A549 (cell line): ENCODE measurements around the genes DYNC1LI2, MATCAP1, TPPP3, RIPOR1 and CTCF.

GRCh38 chr16:66608107-66608863 lies 3.8 kb downstream of the CMTM3 start:
- PRO-cap, result no peak
CAGE:
- cytosol, long polyA plus RNA, result no peak
- long polyA plus RNA, result no peak
- nucleus, long polyA plus RNA, result no peak

GRCh38 chr16:66617807-66618200 lies 13.3 kb downstream of the CMTM3 start:
- PRO-cap, result no peak
CAGE:
- cytosol, long polyA plus RNA, result no peak
- long polyA plus RNA, result no peak
- nucleus, long polyA plus RNA, result no peak

- PRO-cap, result no peak
CAGE:
- cytosol, long polyA plus RNA, result no peak
- long polyA plus RNA, result no peak
- nucleus, long polyA plus RNA, result no peak
These were observed 13.9 kb upstream of the CMTM4 start for GRCh38 chr16:66710408-66710829.

GRCh38 chr16:66741356-66741862 lies 10.0 kb downstream of the DYNC1LI2 start:
- PRO-cap, result no peak
CAGE:
- cytosol, long polyA plus RNA, result no peak
- long polyA plus RNA, result no peak
- nucleus, long polyA plus RNA, result no peak

GRCh38 chr16:66743517-66743841 lies 7.9 kb downstream of the DYNC1LI2 start:
- PRO-cap, result no peak
CAGE:
- cytosol, long polyA plus RNA, result no peak
- long polyA plus RNA, result no peak
- nucleus, long polyA plus RNA, result no peak

- PRO-cap, result bidirectional peak, plus-strand start at chr16:66751926, minus-strand start at chr16:66751601
CAGE:
- cytosol, long polyA plus RNA, result no peak
- long polyA plus RNA, result no peak
- nucleus, long polyA plus RNA, result no peak
These were observed at the start of gene DYNC1LI2 for GRCh38 chr16:66750799-66752081. DYNC1LI2 (minus strand) TSS chr16:66751609.

GRCh38 chr16:66922971-66924115 lies 2.0 kb downstream of the RRAD start:
- PRO-cap, result no peak
CAGE:
- cytosol, long polyA plus RNA, result no peak
- long polyA plus RNA, result no peak
- nucleus, long polyA plus RNA, result no peak

- PRO-cap, result no peak
CAGE:
- cytosol, long polyA plus RNA, result no peak
- long polyA plus RNA, result no peak
- nucleus, long polyA plus RNA, result no peak
These were observed 4.4 kb downstream of the B3GNT9 start for GRCh38 chr16:67146412-67146775.

- PRO-cap, result no peak
CAGE:
- cytosol, long polyA plus RNA, result no peak
- long polyA plus RNA, result no peak
- nucleus, long polyA plus RNA, result no peak
These were observed 857 bp downstream of the B3GNT9 start for GRCh38 chr16:67150028-67150253.

DNA sequence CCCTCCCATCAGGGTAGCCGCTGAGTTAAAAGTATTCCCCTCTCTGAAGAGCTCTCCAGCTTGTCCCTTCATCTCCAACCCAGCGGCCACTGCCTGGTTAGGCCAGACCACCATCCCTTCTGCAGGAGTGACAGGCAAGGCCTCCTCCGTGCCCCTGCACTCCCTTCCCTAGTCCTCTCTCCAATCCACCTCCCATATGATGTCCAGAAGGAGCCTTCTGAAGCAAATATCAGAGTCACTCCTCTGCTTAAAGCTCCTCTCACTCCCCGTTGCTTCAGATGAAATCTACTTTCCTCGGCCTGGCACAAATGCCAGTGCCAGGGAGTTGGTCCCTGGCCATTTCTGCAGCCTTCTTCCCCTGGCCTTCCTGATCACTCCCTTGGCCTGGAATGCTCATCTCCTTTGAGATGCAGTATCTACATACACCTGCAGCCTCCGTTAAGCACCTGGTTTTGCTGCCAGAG lies 6.3 kb downstream of the MATCAP1 start:
- PRO-cap, result no peak
CAGE:
- cytosol, long polyA plus RNA, result no peak
- long polyA plus RNA, result no peak
- nucleus, long polyA plus RNA, result no peak

GRCh38 chr16:67183634-67184757 lies at the start of gene MATCAP1:
MATCAP1 (minus strand) TSS chr16:67183963.
- PRO-cap, result bidirectional peak, plus-strand start at chr16:67183747, minus-strand start at chr16:67183561; bidirectional peak, plus-strand start at chr16:67184010, minus-strand start at chr16:67183961
CAGE:
- cytosol, long polyA plus RNA, result no peak
- long polyA plus RNA, result no peak
- nucleus, long polyA plus RNA, result no peak

GRCh38 chr16:67278464-67279467 lies 566 bp upstream of the PLEKHG4 start:
- PRO-cap, result bidirectional peak, plus-strand start at chr16:67279555, minus-strand start at chr16:67279411
CAGE:
- cytosol, long polyA plus RNA, result no peak
- long polyA plus RNA, result no peak
- nucleus, long polyA plus RNA, result no peak

DNA sequence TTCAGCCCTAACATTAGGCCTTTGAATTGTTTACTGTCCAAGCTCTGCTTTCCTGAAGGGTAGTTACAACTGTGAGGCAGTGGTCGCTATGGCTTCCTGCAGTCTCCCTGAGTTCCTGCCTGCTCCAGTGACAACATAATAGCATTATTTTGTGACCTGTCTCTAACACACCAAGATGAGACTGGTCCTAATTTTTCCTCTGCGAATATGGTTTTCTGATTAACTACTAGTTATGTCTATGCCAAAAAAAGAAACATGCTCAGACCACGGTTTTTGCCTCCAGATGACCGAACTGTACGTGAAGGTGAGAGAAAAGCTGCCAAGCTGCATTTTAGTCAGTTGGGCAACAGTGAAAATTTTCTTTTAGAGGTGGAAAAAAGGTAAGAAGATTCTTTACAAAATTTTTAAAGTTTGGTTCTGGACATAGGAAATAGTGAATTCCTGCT lies 20.6 kb downstream of the LRRC36 start:
- PRO-cap, result no peak
CAGE:
- cytosol, long polyA plus RNA, result no peak
- long polyA plus RNA, result no peak
- nucleus, long polyA plus RNA, result no peak

- PRO-cap, result no peak
CAGE:
- cytosol, long polyA plus RNA, result no peak
- long polyA plus RNA, result no peak
- nucleus, long polyA plus RNA, result no peak
These were observed at the start of gene TPPP3 for GRCh38 chr16:67393028-67394257. TPPP3 (minus strand) TSS chr16:67393498.

DNA sequence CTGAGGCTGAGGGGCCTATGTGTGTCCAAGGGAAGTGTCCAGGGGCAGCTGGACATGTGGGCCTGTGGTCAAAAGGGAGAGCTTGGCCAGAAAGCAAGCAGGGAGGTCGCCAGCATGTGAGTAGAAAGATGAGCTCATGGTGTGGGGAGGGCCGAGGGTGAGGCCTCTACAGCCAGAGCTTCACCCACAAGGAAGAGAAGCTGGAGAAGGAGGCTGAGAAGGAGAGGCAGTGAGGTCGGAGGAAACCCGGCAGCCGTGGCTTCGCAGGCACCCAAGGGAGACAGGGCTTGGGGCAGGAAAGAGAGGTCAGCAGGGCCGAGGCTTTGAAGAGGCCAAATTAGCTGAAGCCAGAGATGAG lies 4.0 kb upstream of the HSD11B2 start:
- PRO-cap, result no peak
CAGE:
- cytosol, long polyA plus RNA, result no peak
- long polyA plus RNA, result no peak
- nucleus, long polyA plus RNA, result no peak

DNA sequence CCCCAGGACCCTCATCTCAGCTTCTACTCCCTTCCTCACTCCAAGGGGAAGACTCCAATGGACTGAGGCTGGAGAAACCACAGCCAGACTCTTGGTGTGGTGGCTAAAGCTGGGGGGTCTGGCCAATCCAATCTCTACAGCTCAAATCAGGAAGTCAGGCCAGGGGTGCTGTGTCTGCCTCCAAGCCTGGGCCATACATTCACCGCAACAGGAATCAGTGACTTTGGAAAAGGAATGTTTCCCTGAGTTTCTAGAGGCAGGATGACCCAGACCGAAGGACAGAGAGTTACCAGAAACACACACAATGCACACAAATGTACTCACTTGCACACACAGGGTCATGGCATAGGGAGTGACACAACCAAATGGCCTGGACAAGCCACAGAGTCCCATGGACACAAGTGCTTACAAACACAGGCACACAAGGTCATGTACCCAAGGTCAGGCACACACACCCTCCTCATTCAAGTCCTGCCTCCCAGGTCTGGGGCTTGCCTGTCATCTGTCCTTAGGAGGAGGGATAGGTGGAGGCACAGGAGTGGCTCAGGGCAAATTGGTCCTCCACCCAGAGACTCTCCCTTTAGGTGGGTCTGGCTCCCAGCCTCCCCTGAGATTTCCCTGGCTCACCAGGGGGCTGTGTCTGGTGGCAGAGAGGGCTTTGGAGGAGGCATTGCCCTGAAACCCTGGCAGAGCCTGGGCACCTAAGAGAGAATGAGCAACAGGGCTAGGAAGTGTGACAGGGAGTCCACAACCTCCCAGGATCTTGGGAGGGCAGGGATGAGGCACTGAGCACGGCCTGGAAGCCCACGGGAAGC lies 1.5 kb upstream of the HSD11B2 start:
- PRO-cap, result no peak
CAGE:
- cytosol, long polyA plus RNA, result no peak
- long polyA plus RNA, result no peak
- nucleus, long polyA plus RNA, result no peak

DNA sequence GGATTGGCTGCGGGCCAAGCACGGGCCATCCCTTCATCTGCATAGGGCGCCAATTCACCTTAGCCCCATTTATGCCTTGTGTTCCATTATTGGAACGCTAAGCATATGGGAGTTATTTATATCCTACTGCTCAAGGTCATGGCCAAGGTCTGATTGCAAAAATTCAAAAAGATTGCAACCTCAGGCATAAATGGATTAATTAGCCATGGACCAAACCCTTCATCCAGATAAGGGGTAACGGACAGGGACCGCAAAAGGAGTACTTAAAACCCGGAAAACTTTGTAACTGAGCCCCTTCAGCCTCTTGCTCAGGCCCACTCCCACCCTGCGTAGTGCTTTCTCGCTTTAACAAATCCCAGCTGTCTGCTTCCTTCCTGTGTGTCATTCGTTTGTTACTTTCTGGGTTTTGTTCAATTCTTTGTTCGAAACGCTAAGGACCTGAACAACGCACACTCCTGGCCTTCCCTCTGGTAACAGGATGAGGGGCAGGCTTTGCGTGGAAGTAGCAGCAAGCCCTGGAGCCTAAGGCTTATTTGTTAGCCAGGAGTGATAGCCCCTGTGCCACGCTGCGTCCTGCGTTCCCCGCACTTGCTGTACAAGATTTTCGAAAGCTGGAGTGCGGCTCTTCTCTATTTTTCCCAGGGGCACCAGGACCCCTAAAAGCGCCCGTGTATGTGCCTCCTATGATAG lies 952 bp upstream of the ATP6V0D1 start:
- PRO-cap, result no peak
CAGE:
- cytosol, long polyA plus RNA, result no peak
- long polyA plus RNA, result no peak
- nucleus, long polyA plus RNA, result no peak

DNA sequence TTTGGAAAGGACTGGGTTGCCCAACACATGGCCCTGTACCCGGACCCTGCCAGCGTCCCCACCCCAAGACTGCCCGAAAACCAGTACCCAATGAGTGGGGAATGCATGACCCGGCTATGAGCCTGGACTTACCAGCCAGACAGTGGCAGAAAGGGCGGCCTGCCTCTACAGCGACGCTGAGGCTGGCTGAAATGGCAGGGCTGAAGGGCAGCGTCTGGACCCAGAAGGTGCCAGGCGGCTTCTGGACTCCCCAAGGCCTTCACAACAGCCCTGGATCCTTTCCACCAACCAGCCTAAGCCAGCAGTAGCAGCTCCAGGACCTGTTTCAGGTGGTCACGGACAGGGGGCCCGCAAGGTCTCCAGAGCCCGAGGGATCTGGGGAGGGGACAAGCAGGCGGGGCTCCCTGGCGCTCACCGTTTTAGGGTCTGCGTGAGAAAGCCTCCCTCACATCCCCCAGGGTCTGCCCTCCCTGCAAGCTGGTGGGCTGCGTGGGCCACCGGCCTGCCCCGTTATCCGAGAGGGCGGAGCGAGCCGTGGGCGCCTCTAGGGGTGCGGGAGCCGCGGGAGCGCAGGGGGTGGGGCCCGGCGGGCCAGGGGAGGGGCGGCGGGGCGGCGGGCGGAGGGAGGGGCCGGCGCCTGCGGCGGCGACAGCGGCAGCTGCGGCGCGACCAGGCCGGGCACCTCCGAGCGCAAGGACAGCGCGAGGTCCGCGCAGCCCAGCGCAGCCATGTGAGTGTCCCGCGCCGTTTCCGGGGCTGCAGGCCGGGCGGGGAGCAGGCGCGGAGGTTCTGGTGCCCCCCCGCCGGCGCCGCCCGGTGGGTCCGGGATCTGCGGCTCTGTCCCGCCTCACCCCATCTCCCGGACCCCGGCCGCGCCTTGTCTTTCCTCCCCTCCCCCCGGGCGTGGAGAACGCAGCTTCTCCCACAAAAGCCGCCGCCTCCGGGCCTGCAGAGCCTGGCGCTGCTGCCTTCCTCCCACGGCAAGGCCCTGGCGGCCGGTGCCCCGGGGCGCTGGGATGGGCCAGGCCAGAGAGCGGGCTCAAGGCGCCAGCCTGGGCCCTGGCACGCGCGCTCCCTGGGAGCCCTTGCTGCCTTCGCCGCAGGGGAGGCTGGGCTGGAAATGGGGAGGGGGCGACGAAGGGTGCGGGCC lies at the start of gene RIPOR1:
Gene RIPOR1 (plus strand): TSS at position 645 of the 1,150 bp plus-strand sequence.
- PRO-cap, result bidirectional peak, plus-strand start at position 699 of the sequence, minus-strand start at position 730 of the sequence
CAGE:
- cytosol, long polyA plus RNA, result no peak
- long polyA plus RNA, result no peak
- nucleus, long polyA plus RNA, result start-site peak on the plus strand centred at position 663 of the sequence, 87 bp wide, 59 and 495 reads in 2 replicates

DNA sequence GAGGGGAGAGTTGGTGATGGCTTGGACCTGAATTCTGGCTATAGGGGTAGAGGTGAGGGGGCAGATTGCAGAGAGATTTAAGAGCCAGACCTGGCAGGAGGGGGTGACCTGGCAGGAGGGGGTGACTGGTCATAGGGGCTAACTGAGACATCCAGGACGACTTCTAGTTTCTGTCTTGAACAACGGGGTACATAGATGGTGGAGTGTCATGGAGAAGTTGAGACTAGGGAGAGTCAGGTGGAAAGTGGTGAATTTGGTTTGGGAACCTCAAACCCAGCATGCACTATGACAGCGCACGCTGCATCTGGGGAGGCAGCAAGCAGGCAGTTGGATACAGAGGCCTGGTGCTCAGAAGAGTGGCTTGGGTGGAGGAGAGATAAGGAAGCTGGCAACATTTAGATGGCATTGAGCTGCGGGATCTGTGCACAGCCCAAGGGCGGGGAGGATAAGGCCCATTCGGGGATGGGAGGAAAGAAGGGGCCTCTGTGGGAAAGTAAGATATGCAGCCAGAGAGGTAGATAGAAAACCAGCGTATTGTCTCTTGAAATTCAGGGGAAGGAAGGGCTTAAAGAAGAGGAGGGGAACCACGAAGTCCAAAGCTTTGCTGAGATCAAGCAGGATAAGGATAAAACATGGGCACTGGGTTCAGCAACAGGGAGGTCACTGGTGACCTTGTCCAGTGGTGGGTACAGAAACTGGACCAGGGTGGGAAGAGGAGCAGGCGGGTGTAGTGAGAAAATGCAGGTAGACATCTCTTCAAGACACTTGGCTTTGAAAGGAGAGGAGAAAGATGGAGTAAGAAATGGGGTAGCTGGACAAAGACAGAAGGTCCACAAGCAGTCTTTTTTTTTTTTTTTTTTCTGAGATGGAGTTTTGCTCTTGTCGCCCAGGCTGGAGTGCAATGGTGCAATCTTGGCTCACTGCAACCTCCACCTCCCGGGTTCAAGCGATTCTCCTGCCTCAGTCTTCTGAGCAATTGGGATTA lies 4.6 kb downstream of the RIPOR1 start:
- PRO-cap, result no peak
CAGE:
- cytosol, long polyA plus RNA, result no peak
- long polyA plus RNA, result no peak
- nucleus, long polyA plus RNA, result no peak

- PRO-cap, result bidirectional peak, plus-strand start at chr16:67562584, minus-strand start at chr16:67562320; bidirectional peak, plus-strand start at chr16:67562773, minus-strand start at chr16:67562796
CAGE:
- cytosol, long polyA plus RNA, result no peak
- long polyA plus RNA, result start-site peak on the plus strand at chr16:67562553-67562721, 307 and 241 reads in 2 replicates
- nucleus, long polyA plus RNA, result start-site peak on the plus strand at chr16:67562529-67562712, 79 and 126 reads in 2 replicates
These were observed at the start of gene CTCF for GRCh38 chr16:67561881-67562914. CTCF (plus strand) TSS chr16:67562526.